Iris pigment epithelial cell (primary cell): ENCODE data around the genes DEFB118, HM13 and HCK.

DNA sequence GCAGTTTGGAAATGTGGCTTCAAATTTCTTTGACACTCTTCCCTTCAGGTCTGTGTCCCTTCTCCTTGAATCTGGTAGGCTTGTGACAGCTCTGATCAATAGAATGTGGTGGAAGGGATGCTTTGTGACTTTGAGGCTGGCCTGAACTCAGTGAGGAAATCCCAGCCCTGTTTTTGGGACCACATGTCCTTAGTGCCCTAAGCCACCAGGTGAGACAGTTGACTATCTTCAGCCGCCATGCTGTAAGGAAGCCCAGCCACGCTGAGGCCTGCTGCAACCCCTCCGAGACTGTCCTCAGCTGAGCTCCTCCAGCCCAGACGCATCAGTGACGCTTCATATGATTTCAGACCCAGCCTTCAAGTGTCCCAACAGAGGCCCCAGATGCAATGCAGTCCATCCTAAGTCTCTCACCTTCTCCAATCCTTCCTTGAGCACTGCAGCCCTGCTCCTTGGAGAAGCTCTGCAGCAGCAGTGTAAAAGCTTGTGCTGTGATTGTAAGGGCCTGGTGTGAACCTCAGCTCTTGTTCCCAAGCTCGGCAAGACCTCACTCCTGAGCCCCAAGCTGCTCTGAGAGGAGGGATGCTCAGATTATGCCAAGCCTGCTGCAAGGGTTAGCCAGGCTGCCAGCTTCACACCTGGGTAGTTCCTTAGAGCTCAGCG, 76.2 kb downstream of the NINL start:
- RRBS: no CpG with 5 or more reads among the region's 7 CpGs

DNA sequence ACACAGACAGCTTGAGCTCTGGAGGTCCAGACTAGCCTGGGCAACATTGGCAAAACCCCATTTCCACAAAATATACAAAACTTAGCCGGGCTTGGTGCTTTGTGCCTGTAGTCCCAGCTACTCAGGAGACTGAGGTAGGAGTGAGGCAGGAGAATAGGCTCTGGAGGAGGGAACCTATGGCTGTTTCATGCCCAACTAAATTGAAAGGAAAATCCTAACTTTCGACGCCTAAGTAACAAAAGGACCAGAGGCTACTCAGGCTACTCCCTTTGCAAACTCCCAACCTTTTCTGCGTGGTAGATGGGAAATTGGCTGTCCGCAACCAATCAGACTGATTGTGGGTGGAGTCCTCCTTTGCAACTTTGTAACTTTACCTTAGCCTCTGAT, 42.0 kb downstream of the NINL start:
- RRBS: no CpG with 5 or more reads among the region's 5 CpGs

DNA sequence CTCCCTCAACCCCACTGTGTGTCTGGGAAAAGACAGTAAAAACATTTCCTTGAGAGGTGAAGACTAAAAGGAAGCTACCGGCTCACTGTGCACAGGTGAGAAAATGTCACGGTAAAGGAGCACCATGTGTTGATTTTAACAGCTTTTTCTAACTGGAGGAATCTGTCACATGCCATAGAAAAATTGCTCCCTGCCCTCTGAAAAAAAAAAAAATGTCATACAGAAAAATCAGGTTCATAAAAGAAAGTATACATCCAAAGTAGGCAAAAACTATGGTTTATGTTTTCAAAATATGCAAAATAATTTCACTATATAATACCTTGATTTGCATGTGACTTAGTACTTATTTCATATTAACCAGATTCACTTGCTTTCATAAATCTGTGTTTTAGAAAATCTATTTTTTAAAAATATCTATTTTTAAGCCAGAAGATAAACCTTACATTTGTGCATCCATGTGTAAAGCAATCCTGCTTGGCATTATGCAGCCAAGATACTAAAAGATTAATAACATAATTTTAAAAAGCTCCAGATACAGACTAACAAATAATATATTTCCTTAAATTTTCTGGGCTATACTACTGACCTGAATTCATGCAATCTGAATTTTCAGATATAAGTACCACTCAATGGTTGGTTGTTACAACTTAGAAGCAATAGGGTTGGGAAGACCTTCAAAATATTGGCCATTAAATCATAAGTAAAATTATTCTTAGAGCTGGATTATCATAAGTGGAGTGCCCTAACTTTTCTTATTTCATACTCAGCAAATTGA, 8.5 kb downstream of the NANP start:
- RRBS: no CpG with 5 or more reads among the region's 2 CpGs

- RRBS: no CpG with 5 or more reads among the region's 38 CpGs
Measured at GRCh38 chr20:25987188-25987864, 290.7 kb upstream of the ZNF337 start.

DNA sequence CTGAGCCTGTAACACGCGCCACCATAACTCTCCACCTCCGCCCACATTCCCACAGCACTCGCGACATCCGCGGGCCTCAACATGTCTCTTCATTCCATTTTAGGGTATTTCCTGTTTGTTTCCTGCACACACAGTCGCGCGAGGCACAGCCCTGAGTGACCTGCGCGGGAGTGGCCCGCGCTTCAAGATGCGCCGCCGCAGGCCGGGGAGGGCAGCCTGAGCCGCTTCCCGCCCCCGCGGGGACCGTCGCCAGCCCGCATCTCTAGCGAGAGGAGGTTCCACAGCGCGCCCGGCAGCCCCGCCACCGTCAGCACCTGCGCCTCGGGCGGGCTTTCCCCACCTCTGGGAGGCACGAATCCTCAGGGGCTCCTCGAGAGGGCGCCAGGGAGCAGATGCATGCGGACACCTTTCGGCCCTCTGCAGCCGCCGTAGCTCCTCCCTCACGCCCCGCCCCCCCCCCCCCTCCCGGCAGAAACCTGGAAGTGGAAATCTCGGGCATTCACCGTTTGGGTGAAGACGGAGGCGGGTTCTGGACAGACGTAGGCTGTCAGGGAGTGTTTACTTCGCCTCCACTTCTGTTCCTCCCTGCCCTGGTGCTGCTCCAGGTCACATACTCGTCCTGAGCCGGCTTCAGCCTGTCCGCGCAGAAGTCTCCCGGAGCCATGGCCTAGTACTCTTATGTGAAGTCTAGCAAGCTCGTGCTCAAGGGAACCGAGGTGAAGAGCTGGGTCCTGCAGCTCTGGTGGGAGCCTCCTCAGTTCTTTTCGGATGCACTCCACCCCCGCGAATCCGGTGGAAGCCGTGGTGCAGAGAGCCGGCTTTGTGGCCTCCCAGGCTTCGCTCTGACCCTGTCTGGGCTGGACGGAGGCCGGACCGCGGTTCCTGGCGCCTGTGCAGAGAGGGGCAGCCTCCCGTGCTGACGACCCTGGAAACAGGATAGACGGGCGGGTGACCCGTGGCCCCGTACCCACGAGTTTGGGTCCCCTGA, 880.5 kb upstream of the DEFB115 start:
- RRBS: 1% methylated on average over 4 of the region's 76 CpGs

DNA sequence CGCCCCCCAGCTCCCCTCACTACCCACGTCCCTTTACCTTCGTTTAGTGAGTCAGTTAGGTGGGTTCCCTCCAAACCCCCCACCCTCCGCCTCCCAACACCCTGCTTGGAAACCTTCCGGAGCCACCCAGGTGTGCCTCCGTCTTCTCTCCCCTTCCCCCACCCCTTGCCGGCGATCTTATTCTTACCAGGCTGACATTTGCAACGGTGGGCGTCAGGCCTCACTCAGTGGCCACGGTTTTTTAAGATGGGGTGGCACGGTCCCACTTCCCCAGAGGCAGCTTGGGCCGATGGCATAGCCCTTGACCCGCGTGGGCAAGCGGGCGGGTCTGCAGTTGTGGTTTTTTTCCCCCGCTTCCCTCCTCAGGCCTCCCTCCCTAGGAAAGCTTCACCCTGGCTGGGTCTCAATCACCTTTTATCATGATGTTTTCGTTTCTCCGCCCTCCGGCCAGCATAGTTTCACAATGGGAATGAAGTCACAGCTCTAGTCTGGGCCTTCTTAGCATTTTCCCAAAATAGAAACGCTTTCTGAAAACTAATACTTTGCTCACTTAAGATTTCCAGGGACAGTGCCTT, 345.0 kb upstream of the DEFB115 start:
- RRBS: no CpG with 5 or more reads among the region's 22 CpGs

- RRBS: no CpG with 5 or more reads among the region's 3 CpGs
Measured at GRCh38 chr20:31368267-31368819, at the start of gene DEFB118. TSS of gene DEFB118 (plus strand) at chr20:31368601.

GRCh38 chr20:31514176-31515406, at the start of gene HM13:
TSS of gene HM13 (plus strand) at chr20:31514442.
- RRBS: 4% methylated on average over 22 of the region's 88 CpGs

DNA sequence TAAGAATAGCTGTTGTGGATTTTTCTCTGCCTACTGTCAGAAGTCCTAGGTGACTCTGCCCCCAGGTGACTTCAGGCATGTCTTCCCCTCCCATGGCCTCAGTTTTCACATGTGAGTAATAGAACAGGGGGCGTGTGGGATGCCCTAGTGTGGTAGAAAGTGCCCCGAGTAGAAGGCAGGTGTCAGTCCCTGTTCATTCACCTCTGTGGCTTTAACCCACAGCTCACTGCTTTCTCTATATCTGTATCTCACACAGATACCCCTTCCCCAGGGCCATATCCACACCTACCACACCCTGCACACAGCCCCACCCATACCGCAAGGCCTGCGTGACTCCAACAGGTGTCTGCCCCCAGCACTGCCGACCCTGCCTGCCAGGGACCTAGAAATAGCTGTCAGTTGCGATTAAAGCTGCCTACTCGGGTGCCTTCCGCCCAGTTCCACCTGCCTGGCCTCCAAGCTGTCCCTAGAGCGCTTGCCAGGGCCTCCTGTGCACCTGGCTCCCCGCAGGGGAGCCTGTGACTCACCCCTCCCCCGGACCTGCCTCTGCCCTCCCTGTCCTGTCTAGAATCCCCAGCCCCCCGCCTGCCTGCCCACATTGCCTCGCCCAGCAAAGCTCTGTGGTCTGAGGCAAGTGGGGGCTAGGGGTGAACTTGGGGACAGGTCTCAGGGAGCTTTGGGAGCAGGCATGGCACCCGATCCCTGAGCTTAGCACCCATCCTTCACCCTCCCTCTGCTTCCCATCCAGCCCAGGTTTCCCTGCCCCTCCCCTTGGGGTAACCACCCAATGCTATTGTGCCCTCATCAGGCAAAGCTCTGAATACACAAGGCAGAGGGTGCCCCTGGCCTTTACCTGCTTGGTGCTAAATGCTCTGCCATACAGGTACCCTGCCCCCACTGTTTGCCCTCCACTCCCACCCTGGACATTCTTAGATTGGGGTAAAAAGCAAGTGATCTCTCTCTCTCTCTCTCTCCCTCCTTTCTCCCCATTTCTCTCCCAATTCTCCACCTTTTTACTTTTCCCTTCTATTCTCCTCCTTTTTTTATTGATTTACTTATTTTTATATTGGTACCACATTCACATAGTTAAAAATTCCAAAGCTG, 19.7 kb downstream of the MCTS2 start:
- RRBS: no CpG with 5 or more reads among the region's 14 CpGs

GRCh38 chr20:31593244-31594168, 11.6 kb upstream of the ID1 start:
- RRBS: no CpG with 5 or more reads among the region's 14 CpGs

GRCh38 chr20:31607871-31608046, 2.7 kb downstream of the ID1 start:
- RRBS: no CpG with 5 or more reads among the region's 1 CpG

DNA sequence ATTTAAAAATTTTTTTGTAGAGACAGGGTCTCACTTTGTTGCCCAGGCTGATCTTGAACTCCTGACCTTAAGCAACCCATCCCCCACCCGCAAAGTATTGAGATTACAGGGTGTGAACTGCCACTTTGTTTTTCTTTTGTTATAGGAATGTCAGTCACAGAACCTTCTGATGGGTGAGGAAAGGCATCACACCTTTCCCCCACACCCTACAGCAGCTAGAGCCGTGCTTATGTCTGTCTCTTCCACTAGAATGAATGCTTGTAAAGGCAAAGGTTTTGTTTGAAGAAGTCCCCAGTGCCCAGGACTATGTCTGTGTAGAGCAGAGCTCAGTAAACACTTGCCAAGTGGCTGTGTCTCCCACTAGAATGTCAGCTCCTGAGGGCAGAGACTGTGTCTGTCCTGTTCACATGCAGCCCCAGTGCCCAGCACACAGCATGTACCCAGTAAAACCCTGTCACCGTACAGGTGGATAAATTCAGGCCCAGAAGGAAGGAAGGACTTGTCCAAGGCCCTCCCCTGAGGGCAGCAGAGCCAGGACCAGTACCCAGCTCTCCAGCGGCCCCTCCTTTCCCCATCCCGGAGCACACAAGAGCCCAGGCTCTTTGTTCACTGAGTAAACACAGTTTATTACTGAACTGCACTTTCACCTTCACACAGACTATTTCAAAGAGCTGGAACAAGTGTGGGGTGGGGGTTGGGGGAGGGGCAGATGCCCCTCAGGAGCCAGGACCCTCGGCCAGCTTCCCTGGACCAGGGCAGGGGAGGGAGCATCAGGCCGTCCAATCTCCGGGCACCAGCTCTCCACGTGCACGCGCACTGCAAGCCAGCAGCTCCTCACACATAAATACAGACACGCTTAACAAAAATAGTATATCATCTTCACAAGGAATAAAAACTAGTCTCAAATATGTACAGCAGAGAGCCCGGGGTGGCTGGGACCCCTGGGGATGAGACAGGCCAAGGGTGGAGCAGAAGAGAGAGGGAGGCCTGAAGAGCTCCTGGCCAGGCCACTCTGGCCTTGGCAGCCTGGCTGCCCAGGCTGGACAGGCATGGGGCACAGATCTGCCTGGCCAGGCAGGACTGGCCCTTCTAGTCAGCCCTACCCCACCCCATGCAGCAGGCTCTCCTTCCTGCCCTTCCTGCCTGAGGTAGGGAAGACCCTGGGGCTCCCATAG, 26.5 kb downstream of the COX4I2 start:
- RRBS: no CpG with 5 or more reads among the region's 13 CpGs

GRCh38 chr20:32051917-32052548, at the start of gene HCK:
TSS of gene HCK (plus strand) at chr20:32052242.
- RRBS: 3% methylated on average over 13 of the region's 47 CpGs

- RRBS: no CpG with 5 or more reads among the region's 4 CpGs
Measured at GRCh38 chr20:32194085-32194532, 13.4 kb downstream of the PLAGL2 start.

DNA sequence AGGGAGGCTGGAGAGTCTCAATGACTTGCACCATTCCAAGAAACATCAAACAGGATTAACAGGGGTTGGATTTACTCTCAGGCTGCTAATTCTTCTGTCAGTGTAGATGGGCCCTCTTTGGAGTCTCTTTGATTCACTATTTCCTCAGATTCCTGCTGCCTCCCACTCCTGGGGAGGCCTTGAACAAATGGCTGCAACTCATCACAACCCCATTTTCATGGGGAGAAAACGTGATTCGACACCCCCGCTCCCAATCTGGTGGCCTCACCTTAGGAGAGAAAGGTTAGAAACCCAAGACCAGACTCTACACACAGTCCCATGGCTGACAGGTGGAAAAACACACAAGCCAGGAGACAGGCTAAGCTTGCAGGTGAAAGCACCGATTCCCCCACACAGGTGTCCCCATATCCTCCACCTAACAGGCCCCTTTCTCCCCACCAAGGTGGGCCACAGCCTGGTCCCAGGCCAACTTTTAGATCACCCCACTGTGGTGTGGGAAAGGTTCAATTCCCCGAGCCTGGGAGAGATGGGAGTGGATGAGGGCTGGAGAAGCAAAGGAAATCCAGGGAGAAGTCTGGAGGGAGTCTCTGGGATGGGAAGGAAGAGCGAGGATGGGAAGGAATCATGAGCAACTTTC, 1.1 kb downstream of the PLAGL2 start:
- RRBS: no CpG with 5 or more reads among the region's 6 CpGs

DNA sequence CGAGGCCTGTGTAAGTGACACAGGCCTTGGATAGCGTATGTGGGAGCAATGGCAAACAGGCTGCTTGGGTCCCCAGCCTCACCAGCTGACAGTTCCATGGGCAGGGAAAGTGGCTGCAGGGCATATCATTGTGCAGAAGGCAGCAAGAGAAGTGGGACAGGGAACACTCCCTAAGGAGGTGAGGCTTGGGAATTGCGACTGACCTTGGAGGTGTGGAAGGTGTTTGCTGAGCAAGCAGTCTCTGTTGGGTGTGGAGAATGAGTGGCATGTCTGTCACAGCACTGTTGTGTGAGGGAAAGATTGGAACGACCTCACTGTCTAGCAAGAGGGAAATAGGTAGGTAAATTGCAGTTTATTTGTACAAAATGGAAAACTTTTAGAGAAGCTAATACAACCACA, 16.8 kb downstream of the POFUT1 start:
- RRBS: no CpG with 5 or more reads among the region's 4 CpGs

- RRBS: no CpG with 5 or more reads among the region's 11 CpGs
Measured at GRCh38 chr20:32277995-32278761, 727 bp downstream of the KIF3B start.

- RRBS: no CpG with 5 or more reads among the region's 7 CpGs
Measured at GRCh38 chr20:32315961-32316658, 38.7 kb downstream of the KIF3B start.

GRCh38 chr20:32357696-32357922, 522 bp upstream of the ASXL1 start:
- RRBS: no CpG with 5 or more reads among the region's 11 CpGs

DNA sequence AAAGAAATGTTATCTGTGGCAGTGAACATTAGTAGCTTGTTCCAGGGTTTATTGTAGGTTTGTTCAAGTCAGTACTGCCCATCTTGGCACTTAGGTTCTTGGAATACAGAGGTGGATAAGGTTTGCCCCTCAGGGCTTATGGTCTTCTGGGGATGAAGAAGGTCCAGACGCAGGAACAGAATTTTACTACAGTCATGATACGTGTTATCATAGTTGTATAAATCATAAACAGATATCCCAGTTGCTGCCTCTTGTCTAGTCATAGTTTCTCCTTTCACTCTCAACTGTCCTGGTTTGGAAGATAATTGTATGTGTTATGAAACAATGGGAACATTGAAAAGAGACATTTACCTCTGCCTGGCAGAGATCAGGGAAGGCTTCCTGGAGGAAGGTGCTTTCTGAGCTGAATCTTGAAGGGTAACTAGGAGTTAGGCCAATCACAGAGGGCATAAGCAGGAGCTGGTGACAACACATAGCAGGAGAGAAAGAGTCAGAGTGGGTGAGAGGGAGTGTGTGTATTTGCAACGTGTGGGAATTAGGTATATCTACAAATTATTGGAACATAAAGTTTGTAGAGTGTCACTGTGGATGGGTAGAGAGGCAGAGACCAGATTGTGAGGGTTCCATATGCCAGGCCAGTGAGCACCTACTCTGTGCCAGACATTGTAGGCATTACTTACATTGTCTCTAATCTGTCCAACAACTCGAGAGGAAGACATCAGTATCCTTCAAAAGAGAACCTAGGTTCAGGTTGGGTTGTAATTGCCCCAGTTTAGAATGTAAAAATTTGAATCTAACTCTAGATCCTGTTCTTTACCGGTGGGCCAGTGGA, 5.4 kb downstream of the ASXL1 start:
- RRBS: no CpG with 5 or more reads among the region's 5 CpGs